Vein endothelial cell (primary cell): ENCODE measurements around the gene PYGB.

DNA sequence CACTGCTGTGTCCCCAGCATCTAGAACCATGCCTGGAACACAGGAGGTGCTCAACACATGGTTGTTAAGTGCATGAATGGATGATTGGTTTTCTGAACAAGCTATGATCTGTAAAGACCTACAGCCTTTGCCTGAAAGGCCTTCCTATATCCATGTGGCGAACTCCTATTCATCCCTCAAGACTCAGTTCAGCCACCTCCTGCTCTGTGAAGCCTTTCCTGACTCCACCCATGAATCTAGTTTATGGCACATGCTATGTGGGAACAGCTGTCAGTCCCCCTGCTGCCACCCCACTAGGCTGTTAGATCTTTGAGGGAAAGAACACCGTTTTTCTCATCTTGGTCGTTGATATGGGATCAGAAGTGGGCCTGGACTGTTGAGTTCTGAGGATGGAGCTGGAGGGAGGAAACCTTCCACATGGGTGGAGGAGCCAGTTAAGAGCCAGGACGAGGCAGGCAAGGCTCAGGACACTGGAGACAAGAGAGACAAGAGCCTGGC, 17.9 kb upstream of the APMAP start:
- CAGE, long polyA plus RNA, result no peak

DNA sequence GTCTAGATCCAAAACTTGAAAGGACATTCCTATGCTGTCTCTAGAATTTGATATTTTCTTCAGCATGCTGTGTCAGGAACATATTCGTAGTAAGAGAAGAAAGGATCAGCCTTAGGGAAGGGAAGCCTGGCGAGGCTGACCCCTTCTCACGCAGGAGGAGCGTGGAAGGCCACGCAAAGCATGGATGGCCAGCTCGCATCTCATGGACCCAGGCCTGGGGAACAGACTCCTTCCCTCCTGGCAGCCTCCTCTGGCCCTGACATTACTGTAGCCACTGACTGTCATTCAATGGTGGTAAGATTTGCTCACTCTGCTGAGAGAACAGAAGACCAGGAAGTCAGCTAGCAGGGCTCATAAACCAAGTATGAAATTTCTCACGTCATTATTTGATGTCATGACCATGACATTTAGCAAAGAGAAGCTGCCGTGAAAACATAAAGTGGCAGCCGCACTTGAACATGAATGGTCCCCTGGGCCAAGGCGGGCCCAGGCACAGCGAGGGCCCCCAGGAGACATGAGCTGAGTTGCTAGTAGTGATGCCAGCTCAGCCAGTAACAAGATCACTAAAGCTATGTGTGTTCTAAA, 20.3 kb downstream of the ACSS1 start:
- CAGE, long polyA plus RNA, result no peak

GRCh38 chr20:25044485-25045545, 13.1 kb downstream of the ACSS1 start:
- CAGE, long polyA plus RNA, result no peak

- CAGE, long polyA plus RNA, result no peak
Observed at GRCh38 chr20:25055897-25056958, 1.7 kb downstream of the ACSS1 start.

- CAGE, long polyA plus RNA, result no peak
Observed at GRCh38 chr20:25247876-25249111, at the start of gene PYGB. TSS of gene PYGB (plus strand) at chr20:25248085.

- CAGE, long polyA plus RNA, result no peak
Observed at GRCh38 chr20:25378609-25379547, 11.8 kb downstream of the ABHD12 start.

GRCh38 chr20:25454211-25454457, 46.7 kb downstream of the GINS1 start:
- CAGE, long polyA plus RNA, result no peak

DNA sequence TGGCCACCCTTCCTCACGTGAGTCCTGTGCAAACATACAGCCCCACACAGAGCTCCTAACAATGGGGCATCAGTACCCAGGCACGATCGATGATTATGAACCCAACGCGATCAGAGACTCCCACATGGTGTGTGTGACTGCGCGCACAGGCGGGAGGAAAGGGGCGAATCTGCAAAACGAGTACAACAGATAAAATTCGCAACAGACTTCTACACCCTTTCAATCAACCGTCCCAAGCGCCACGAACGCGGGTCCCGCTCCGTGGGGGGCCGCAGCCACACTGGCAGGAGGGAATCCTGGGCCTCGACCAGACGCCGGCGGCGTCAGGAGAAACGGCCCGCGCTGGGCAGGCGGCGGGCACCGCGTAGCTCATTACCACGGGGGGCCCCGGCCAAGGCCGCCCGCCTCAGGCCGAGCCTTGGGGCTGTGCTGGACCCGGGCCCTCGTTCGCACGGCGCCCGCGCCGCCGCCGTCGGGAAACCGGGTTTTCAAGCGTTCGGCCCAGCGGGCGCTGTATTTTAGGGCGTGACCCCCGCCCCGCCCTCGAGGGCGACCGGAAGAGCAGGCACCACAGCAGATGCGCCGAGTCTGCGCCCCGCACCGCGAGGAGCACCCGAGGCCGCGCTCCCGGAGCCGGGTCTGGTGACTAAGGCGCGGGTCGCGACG, 479 bp downstream of the NINL start:
- CAGE, long polyA plus RNA, result no peak

GRCh38 chr20:25739467-25740004, 42.9 kb upstream of the ZNF337 start:
- CAGE, long polyA plus RNA, result no peak

DNA sequence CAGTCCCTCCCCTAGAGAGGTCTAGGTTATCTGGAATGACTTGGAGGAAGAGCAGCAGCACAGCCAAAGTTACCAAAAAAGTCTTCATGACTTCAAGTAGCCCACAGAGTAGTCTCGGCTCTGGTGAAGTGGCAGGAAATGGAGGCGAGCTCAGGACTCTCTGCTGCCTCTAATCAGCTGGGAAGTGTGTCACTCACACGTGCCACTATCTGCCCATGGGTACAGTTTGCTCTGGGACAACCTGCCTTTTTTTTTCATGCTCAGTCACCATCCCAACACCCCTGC, 16.7 kb upstream of the DEFB123 start:
- CAGE, long polyA plus RNA, result no peak

DNA sequence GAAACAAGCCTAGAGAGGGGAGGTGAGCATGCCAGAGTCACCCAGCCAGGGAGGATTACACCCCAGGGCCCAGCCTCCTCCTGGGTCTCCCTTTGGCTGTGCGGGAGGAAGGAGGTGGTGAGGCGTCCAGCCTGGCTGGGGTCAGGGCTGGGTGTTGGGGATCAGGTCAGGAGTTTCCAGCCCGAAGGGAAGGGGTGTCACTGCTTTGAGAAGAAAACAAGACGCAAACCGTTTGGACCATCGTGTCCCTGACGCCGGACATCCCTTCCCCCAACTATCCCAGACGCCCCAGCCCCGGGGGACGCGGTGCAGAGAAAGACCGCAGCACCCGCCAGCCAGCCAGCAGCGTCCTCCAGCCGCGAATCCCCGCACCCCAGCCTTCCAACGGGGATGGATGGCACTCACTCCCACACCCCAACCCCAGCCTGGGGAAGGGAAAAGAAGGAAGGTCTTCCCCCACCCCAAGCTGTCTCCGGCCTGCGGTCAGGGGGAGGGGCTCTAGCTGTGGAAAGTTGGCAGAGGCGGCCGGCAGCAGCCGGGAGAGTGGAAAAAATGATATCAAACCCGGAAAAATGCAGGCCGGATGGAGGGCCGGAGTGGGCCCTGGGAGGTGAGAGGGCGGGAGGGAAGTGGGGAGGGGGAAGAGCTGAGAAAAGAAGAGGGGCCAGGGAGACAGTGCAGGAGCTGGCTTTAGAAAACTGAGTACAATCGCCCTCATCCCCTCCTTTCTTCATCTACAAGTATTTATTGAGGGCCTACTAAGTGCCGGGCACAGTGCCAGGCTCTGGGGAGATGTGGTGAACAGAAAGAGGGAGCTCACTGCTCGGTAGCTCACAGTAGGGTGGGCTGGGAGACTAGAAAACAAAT, 10.6 kb downstream of the REM1 start:
- CAGE, long polyA plus RNA, result no peak

- CAGE, long polyA plus RNA, result no peak
Observed at GRCh38 chr20:31566554-31567657, 19.7 kb downstream of the MCTS2 start.

GRCh38 chr20:31607871-31608046, 2.7 kb downstream of the ID1 start:
- CAGE, long polyA plus RNA, result no peak

DNA sequence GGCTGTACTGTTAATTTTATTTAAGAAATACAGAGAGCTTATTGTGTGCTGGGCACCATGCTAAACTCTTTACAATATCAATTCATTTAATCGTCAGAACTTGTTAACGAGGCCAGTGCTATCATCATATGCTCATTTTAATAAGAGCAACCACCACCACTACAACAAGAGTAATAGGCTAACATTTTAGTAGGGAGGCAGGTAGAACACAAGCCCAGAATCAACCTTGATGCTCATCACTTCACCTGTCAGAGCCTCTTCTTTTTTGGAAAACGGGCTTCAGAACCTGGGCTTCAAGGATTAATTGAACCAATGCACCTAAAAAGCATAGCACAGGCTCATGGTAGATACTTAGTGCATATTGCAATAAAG, 3.9 kb downstream of the ID1 start:
- CAGE, long polyA plus RNA, result no peak

DNA sequence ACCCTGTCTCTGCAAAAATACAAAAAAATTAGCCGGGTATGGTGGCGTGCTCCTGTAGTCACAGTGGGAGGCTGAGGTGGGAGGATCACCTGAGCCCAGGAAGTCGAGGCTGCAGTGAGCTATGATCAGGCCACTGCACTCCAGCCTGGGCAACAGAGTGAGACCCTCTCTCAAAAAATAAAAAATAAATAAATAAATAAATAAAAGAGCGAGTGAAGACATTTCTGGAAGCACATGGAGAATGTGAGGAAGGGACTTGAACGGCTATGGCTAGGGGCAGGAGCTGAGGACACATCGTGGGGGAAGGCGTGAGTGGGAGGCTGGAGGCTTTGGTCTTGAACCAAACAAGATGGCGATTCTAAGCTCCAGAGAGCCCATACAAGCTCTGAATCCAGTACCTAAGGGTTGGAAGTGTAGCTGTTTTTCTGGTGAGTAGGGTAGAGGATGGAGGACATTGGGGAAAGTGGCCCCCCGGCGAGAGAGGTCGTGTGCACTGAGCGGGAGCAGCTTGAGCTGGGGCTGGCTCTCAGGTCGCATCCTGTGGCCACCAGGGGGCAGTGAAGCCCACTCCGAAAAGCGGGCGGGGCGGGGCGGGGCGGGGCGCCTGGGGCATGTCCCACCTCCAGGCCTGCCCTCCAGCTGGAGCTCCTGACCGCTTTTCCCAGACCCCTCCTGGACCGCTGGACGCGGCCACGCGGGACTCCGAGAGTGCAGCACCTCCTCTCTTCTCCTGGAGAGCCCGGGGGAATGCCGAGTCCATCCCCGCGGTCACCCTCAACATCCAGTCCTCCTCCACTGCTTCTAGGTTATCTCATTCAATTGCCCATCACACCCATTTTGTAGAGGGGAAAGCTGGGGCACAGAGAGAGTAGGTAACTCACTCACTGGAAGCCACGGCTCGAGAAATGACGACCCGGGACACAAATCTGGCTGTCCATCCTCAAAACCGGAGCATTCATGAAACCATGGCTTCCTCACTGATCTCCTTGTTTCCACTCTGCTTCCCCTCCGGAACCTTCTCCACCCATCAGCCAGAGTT, 23.8 kb downstream of the COX4I2 start:
- CAGE, long polyA plus RNA, result no peak

GRCh38 chr20:31686172-31686648, 36.5 kb downstream of the BCL2L1 start:
- CAGE, long polyA plus RNA, result no peak

DNA sequence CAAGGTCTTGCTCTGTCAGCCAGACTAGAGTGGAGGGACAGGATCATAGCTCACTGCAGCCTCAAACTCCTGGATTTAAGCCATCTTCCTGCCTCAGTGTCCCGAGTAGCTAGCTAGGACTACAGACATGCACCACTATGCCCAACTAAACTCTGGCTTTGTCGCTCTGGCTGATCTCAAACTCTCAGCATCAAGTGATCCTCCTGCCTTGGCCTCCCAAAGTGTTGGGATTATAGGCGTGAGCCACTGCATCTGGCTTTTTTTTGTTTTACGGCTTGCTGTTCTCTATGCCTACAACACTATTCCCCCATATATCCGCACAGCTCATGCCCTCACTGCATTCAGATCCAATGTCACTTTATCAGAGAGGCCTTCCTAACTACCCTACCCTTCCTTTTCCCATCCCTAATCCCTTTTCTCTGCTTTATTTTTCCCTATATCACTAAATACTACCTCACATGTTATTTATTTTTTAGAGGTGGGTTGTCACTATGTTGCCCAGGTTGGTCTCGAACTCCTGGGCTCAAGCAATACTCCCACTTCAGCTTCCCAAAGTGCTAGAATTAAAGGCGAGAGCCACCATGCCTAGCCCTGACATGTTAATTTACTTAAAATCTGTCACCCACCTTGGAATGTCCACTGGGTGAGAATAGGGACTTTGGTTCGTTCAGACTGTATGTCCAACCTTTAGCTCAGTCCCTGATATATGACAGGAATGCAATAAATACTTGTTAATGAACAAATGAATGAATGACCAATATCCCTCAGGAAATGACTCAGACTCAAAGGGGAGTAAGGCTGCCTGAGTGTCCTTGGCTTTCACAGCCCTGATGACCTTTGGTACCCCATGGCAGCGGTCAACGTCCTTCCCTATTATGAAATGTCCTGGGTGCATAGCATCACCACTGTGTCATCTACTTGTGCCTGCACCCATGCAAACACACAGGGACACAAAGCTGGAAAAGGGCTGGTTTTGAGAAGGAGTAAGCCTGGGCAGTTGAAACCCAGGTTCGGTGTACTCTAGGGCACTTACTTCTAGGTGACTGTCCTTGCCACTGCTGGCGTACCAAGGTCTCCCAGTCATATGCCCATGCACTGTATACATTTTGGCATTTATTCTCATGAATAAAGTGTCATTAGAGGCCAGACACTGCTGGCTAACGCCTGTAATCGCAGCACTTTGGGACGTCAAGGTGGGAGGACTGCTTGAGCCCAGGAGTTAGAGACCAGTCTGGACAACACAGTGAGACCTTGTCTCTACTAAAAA, 26.7 kb downstream of the BCL2L1 start:
- CAGE, long polyA plus RNA, result no peak

- CAGE, long polyA plus RNA, result no peak
Observed at GRCh38 chr20:31704298-31705202, 18.1 kb downstream of the BCL2L1 start.

DNA sequence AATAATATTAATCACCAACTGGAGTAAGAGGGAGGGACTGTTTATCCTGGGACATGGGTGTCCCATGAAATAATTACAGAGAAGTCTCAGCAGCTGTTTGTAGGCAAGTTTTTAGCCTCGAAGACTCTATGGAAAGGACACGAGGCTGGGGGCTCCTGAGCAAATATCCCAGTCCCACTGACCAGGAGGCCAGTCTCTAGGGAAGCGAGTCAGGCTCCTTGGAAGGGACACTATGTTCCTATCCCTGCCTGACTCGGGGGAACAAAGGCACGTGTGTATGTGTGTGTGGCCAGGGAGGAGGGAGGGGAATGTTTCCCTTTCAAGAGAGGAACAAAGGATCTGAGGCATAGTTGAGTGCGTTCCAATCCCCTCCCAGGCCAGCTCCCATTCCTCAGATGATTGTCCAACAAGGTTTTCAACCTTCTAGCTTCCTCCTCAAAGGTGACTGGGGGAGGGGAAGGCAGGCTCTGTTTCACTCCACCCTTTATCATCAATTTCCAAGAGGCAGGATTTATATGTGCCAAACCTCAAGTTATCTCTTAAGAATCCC, 10.1 kb downstream of the BCL2L1 start:
- CAGE, long polyA plus RNA, result no peak

DNA sequence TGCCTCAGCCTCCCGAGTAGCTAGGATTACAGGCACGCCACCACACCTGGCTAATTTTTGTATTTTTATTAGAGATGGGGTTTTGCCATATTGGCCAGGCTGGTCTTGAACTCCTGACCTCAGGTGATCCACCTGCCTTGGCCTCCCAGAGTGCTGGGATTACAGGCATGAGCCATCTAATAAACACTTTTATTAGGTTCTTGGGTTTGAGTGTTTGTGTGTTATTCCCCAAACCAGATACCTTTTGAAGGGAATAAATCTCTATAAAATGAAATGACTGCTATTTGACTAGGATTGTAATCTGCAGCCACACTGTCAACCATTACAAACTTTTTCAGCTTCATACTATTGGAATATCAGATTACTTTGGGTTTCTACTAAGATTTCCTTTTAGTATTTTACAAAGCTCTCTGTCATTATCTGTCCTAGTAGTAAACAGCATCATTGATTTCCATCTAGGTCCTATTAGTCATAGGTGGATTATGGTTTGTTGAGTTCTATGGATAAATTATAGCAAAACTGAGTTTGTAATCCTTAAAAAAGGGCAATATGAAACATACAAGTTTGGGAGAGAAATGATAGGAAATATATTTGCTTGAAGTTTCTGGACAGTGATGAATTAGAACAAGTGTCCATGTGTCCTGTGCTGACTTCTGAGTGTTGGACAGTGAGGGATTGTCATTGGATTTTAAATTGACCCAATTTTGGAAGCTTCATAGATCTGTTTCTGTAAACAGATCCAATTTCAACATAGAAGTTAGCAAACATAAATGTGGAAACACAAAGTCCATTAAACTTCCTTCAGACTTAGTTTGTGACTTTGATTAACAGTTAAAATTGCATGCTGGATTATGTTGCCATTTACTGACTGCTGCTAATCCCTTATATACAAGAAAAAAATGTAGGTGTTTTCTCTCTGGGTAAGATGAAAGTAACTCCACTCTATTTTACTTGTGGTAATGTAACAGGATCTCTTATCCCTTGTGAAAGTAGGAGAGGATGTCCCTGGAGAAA, 6.7 kb downstream of the TPX2 start:
- CAGE, long polyA plus RNA, result no peak